B cell (primary cell): ENCODE measurements around a stretch of chr5.

- PRO-cap: no peak
- CAGE, long polyA plus RNA: no peak
Measured at GRCh38 chr5:147503836-147504404, 5.9 kb downstream of the DPYSL3 start.

DNA sequence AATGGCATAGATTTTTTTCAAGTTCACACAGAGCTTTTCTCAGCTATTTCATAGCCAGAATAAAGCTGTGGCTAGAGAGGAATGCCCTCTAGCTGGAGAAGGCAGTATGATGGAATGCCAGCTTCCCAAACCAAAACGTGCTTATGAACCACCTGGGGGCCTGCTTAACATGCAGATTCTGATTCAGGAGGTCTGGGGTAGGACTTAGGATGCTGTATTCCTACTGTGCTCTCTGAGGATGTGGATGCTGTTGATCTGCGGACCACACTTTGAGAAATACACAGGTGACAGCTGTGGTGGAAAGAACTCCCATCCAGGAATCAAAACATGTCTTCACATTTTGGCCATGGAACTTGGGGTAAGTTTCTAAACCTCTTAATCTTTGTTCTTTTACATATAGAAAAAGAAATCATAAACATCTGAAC lies 49.9 kb upstream of the DPYSL3 start:
- PRO-cap: no peak
- CAGE, long polyA plus RNA: no peak

GRCh38 chr5:147721302-147721639 lies 61.3 kb downstream of the JAKMIP2 start:
- PRO-cap: no peak
- CAGE, long polyA plus RNA: no peak

DNA sequence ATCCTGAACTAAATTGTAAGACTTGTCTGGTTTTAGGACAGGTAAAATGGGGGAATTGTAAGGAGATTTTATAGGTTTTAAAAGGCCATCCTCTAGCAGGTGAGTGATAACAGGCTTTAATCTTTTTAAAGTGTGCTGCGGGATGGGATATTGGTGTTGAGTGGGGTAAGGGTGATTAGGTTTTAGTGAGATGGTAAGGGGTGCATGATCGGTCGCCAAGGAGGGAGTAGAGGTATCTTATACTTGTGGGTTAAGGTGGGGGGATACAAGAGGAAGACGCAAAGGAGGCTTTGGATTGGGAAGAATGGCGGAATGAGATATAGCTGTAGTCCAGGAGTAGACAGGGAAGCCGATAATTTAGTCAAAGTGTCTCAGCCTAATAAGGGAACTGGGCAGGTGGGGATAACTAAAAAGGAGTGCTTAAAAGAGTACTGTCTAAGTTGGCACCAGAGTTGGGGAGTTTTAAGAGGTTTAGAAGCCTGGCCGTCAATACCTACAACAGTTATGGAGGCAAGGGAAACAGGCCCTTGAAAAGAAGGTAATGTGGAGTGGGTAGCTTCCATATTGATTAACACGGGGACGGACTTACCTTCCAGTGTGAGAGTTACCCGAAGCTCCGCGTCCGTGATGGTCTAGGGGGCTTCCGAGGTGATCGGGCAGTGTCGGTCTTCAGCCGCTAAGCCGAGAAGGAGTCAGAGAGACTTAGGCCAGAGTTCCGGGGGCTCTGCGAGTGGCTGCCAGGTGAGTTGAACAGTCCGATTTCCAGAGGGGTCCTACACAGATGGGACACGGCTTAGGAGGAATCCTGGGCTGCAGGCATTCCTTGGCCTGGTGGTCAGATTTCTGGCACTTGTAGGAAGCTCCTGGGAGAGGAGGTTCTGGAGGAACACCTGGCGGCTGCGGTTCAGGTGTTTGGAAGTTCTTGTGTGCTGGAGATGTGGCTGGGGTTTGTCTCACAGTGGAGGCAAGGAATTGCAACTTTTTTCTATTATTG lies 6.6 kb upstream of the SCGB3A2 start:
- PRO-cap: no peak
- CAGE, long polyA plus RNA: no peak

GRCh38 chr5:148088023-148088688 lies 24.4 kb downstream of the SPINK5 start:
- PRO-cap: no peak
- CAGE, long polyA plus RNA: no peak

- PRO-cap: no peak
- CAGE, long polyA plus RNA: no peak
Measured at GRCh38 chr5:148093935-148094529, 30.3 kb downstream of the SPINK5 start.

GRCh38 chr5:148101247-148101502 lies 37.4 kb downstream of the SPINK5 start:
- PRO-cap: no peak
- CAGE, long polyA plus RNA: no peak

- PRO-cap: no peak
- CAGE, long polyA plus RNA: no peak
Measured at GRCh38 chr5:148111477-148111993, 47.8 kb downstream of the SPINK5 start.

- PRO-cap: no peak
- CAGE, long polyA plus RNA: no peak
Measured at GRCh38 chr5:148114310-148114602, 50.5 kb downstream of the SPINK5 start.

GRCh38 chr5:148844575-148845348 lies 18.4 kb downstream of the ADRB2 start:
- PRO-cap: no peak
- CAGE, long polyA plus RNA: no peak

DNA sequence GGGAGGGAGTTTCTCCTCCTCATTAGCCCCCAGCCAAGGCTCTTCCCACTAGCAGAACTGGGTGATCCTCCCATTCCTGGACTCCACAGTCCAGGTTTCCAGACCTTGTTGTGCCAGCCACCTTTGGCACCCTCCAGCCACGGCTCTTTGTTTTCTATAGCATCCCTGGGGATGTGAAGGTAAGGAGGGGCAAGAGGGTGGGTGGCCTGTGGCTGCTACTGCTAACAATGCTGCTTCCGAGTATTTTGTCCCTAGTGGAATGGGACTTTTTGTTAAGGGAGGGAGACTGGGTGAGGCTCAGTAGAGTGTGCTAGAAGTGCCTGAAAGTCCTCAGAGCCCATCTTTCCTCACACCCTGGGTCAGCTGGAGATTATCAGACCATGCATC lies 94.5 kb downstream of the ADRB2 start:
- PRO-cap: no peak
- CAGE, long polyA plus RNA: no peak

DNA sequence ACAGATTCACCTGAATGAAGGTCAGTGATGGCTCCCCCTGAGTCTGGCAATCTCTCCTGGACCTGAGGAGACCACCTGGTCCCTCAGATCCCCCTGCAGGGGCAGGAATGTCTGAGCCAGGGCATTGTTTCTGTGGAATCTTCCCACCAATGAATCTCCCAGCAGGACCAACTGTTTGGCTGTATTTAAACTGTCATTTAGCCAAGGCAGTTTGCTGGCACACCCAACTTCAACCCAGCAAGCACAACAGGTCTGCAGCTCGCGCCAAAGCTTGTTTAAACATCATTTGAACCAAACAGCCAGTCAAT lies 92.6 kb downstream of the SH3TC2 start:
- PRO-cap: no peak
- CAGE, long polyA plus RNA: no peak

DNA sequence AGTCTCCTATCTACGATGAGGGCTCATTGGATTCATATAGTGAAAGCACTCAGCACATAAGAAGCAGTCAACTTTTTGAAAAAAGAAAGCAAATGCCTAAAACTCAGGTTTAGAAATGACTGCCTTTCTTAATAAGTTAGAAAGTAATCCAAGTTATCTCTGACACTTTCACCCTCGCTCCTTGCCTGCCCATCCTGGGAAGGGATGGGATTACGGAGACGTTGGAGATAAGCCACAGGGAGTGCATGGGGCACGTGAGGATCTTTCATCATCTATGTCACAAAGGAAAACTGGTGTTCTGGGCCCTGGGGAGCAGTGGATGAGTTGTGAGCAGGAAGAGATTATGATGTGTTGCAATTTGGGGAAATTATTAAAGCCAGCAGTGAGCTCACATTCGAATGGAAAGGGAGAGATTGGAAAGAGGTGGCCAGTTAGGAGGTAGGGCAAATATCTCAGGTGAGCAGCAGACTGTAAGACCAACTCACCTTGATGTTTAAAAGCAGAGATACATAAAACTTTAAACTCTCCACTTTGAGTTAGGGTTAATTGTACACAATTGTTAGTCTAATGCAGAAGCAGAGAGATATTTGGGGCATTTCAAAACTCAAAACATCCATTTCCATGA lies 12.9 kb downstream of the AFAP1L1 start:
- PRO-cap: no peak
- CAGE, long polyA plus RNA: no peak

DNA sequence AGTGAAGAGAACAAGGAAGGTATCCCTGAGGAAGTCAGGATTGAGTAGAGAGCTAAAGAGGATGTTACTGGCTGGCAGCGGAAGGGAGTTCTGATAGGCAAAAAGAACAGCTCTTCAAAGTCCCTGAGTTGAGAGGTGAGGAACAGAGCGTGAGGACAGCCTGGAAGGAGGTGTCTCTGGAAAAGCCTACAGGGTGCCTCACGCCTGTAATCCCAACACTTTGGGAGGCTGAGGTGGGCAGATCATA lies 19.3 kb downstream of the AFAP1L1 start:
- PRO-cap: no peak
- CAGE, long polyA plus RNA: no peak

DNA sequence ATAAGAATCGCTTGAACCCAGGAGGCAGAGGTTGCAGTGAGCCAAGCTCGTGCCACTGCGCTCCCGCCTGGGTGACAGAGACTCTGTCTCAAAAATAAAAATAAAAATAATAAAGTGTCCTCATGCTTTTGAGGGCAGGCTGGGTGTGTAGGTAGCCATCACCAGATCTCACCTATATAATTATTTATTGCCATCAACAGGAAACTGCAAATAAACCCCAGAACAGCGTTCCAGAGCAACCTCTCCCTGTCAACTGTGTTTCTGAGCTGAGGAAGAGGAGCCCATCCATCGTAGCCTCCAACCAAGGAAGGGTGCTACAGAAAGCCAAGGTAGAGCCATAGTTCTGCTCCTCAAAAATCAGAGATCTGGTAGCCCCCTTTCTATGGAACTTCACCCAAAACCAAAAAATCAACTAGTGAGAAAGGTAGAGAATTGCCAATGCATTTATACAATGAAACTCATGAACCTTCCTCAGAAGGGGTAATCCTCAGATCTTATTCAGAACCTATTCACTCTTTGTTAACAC lies 9.8 kb upstream of the GRPEL2 start:
- PRO-cap: no peak
- CAGE, long polyA plus RNA: no peak

GRCh38 chr5:149355438-149356257 lies 2.2 kb upstream of the PCYOX1L start:
- PRO-cap: no peak
- CAGE, long polyA plus RNA: no peak

GRCh38 chr5:149382441-149383038 lies 3.4 kb upstream of the IL17B start:
- PRO-cap: no peak
- CAGE, long polyA plus RNA: no peak

DNA sequence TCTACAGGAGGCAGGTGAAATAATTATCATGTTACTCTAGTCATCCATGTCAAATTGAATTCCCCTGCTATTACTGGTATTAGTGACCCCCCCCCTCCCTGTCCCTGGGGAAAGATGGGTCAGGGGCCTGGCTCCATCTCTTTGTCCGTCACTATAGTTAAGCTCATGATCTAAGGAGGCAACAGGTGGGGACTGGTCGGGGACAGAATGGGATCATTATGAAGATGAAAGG lies 11.0 kb upstream of the IL17B start:
- PRO-cap: no peak
- CAGE, long polyA plus RNA: no peak

DNA sequence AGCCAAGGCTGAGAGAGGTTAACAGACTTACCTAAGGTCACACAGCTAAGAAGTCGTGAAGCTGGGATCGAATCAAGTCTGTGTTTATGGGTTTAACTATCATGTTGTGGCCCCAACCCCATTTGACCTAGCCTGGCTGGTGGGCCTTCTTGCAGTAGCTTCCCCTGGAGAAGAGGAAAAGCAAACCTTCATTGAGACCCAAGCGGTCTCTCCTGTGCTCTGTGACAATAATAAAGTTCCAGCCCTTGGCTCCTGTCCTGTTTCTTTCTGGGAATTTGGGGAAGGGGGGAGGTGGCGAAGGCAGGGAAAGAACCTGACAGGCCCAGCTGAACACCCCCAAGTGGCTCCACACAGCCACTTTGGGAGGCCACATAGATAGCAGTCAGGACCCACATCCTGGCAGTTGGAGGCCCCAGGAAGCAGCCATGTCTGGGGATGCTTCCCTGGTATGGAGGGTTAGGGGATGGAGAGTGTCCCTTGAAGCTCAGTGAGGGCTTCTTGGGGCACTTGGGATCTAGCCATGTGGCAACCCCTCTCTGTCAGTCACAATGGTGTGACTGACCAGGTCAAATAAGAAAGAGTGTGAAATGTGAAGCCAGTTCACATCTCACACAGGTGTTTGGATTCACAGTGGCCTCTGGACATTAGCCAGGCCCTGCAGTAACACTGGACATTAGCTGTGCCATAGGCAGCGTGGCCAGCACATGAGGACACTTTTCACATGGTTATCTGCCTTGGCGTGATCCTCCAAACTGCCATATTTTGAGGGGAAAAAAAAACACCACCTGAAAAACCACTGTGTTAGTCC lies 53.7 kb upstream of the IL17B start:
- PRO-cap: no peak
- CAGE, long polyA plus RNA: no peak

GRCh38 chr5:149486766-149487898 lies 64.1 kb downstream of the CSNK1A1 start:
- PRO-cap: no peak
- CAGE, long polyA plus RNA: no peak